ENCODE results near the genes RELA, KAT5, RIN1 and MRPL11.

DNA sequence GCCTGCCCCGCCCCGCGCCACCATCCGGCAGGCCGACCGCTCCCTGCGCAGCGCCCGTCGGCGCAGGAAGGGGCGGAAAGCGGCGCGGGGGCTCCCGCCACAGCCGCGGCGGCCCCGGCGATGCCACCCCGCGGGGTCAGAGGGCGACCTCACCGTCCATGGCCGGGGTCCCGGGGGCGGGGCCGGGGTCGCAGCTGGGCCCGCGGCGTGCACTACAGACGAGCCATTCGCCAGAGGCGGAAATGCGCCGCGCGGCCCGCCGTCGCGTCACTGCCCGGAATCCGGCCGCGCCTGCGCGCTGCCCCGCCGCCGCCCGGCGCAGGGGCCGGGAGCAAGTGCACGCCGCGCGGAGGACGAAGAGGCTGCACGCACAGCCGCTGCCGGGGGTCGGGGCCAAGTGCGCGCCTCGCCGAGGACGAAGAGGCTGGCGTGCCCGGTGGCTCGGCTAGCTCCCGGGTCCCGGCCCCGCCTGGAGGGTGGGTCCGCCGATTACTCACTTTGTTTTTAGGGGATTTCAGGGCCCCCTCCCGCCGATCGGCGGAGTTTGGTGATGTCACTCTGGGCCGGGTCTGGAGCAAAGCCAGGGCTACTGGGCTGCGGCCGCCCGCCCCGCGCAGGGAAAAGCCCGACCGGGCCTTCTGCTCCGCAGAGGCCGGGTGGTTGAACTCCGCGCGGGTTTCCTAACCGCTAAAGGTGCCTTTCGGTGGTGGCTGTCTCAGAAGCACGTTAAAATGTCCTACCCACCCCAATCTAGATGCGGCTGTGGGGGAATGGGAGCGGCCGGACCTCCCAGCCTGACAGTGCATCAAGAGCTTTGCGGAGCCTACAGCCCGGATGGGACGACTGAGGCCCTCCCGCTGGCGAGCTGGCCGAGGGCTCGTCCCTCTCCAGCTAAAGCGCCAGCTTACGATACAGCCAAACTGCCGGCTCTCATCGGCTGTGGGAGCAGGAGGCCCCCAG is at the start of gene RELA:
RELA (minus strand) TSS at position 244 of the 960 bp plus-strand sequence.
- PRO-cap = unidirectional peak, plus-strand start at position 50 of the sequence; bidirectional peak, plus-strand start at position 356 of the sequence, minus-strand start at position 272 of the sequence
- RRBS, 2 experiments = 1 to 2% methylated on average over 69 to 74 of the region's 112 CpGs

- PRO-cap = bidirectional peak, plus-strand start at chr11:65712252, minus-strand start at chr11:65712223
- RRBS, 2 experiments = 0 to 3% methylated on average over 2 to 10 of the region's 64 CpGs
Observed at GRCh38 chr11:65711973-65713176, at the start of gene KAT5. Gene KAT5 (plus strand): TSS chr11:65712252.

GRCh38 chr11:65713839-65714402 is 1.9 kb downstream of the KAT5 start:
- PRO-cap = no peak
- RRBS, 2 experiments = no CpG with 5 or more reads among the region's 9 CpGs

- PRO-cap = no peak
- RRBS, 2 experiments = no CpG with 5 or more reads among the region's 23 CpGs
Observed at GRCh38 chr11:65813997-65815101, 19.4 kb upstream of the SNX32 start.

DNA sequence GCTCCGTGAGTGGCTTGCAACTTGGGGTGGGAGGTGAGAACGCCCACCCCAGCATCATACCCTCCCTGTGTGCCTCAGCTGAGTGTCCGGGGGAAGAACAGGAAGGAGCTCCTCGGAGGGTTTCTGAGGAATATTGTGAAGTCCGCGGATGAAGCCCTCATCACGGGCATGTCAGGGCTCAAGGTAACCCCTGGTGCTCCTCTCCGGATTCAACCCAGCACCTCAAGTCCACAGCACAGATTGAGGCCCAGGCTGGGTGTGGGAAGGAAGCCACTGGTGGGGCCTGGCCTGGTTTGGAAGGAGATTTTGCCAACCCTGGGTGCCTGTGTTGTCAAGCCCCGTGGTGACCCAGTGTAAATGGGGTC is 7.3 kb downstream of the CFL1 start:
- PRO-cap = no peak
- RRBS, 2 experiments = 93% methylated on average over 3 of the region's 9 CpGs; no CpG with 5 or more reads in 1 of the 2 experiments

- PRO-cap = no peak
- RRBS, 2 experiments = 100% methylated on average over 2 of the region's 7 CpGs
Observed at GRCh38 chr11:65853755-65854576, 4.0 kb downstream of the CFL1 start.

DNA sequence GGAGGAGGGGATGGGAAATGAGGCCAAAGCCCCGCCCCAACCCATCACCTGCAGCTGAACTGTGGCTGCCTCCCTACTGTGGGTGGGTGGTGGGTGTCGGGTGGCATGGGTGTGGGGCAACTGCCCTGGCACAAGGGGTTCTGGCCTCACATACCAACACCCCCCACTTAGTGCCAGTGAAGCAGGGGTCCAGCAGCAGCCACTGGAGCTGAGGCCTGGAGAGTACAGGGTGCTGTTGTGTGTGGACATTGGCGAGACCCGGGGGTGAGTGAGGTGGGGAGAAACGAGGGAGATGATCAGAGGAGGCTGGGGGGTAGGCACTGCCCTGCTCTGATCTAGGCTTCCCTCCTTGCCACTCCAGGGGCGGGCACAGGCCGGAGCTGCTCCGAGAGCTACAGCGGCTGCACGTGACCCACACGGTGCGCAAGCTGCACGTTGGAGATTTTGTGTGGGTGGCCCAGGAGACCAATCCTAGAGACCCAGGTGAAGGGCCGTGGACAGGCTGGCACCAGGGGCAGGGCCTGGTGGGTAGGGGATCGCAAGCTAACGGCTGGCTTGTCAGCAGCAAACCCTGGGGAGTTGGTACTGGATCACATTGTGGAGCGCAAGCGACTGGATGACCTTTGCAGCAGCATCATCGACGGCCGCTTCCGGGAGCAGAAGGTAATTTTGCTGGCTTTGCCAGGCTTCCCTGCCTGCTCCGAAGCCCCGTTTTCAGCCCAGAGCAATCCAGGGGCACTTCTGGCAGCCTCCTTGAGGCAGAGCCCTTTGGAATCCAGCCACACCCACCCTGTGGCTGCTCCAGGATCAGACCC is 3.2 kb downstream of the MUS81 start:
- PRO-cap = no peak
- RRBS, 2 experiments = no CpG with 5 or more reads among the region's 24 CpGs

- PRO-cap = bidirectional peak, plus-strand start at chr11:65899478, minus-strand start at chr11:65899333
- RRBS, 2 experiments = 1 to 3% methylated on average over 22 to 42 of the region's 93 CpGs
Observed at GRCh38 chr11:65899042-65900051, 841 bp downstream of the FOSL1 start.

DNA sequence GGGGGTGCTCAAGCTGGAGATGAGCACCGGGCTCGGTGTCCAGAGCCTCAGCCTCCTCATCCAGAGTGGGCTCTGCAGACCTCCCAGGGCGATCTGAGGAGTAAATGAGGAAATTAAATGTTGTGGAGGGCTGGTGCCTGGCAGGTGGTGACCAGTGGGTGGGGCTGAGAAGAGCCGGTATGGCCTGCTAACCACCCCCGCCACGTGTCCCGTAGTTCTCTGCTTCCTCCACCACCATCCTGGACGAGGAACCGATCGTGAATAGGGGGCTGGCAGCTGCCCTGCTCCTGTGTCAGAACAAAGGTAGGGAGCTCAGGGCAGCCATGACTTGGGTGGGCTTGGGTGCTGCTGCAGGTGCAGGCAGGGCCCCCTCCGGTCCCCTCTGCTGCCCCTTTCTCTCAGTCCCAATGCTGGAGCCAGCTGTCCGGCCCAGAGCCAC is 15.3 kb downstream of the SART1 start:
- PRO-cap = no peak
- RRBS, 2 experiments = 40 to 79% methylated on average over 1 of the region's 12 CpGs

DNA sequence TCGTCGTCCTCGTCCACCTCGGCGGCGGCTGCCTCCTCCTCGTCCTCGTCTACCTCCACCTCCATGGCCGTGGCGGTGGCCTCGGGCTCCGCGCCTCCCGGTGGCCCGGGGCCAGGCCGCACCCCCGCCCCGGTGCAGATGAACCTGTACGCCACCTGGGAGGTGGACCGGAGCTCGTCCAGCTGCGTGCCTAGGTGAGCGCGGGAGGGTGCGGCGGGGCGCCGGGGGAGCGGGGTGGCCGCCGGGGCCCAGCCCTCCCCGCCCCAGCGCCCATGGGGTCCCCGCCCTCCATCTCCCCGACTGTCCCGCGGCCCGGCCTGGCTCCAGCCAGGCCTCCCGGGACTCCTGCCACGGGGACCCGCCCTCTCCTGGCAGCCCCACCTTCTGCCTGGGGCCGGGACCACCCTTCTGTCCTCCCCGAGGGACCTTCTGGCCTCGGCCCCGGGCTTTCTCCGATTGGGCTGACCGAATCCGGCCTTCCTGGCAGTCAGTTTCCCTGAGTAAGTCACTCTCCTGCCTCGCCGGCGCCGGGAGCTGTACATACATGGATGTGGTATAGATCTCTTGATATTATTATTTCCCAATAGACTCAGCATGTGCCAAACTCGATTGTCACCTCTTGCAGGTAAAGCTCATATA is 696 bp downstream of the PACS1 start:
- PRO-cap = no peak
- RRBS, 2 experiments = 2 to 4% methylated on average over 26 of the region's 53 CpGs

DNA sequence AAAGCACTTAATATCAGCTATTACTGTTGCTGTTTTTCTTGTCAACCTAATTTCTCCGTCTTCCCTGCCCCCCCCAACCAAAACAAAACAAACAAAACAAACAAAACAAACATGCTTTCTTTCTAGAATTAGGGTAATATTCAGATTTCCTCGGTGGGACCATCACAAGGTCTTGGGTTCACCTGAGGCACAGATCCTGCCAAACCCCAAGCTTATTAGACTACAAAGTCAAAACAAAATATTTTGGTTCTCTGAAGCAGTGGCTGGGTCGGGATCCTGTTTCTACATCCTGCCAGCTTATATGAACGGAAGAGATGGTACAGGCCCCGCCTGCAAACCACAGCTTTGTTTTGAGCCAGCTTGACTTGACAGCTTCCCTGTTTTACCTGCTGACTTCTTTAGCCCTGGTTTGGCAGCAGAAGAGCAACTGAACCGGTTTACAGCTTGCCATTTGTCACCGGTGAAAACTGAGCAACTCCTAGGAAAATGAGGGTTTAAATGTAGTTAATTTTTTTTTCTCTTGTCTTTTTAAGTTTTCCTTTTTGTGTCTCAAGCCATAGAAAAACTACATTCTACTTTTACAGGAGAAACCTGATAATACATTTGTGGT is 11.4 kb downstream of the PACS1 start:
- PRO-cap = no peak
- RRBS, 2 experiments = no CpG with 5 or more reads among the region's 7 CpGs

- PRO-cap = no peak
- RRBS, 2 experiments = no CpG with 5 or more reads among the region's 5 CpGs
Observed at GRCh38 chr11:66111978-66112318, 41.9 kb downstream of the PACS1 start.

- PRO-cap = no peak
- RRBS, 2 experiments = no CpG with 5 or more reads among the region's 7 CpGs
Observed at GRCh38 chr11:66190672-66191318, 66.7 kb upstream of the KLC2 start.

- PRO-cap = no peak
- RRBS, 2 experiments = no CpG with 5 or more reads among the region's 9 CpGs
Observed at GRCh38 chr11:66216289-66216881, 41.1 kb upstream of the KLC2 start.

DNA sequence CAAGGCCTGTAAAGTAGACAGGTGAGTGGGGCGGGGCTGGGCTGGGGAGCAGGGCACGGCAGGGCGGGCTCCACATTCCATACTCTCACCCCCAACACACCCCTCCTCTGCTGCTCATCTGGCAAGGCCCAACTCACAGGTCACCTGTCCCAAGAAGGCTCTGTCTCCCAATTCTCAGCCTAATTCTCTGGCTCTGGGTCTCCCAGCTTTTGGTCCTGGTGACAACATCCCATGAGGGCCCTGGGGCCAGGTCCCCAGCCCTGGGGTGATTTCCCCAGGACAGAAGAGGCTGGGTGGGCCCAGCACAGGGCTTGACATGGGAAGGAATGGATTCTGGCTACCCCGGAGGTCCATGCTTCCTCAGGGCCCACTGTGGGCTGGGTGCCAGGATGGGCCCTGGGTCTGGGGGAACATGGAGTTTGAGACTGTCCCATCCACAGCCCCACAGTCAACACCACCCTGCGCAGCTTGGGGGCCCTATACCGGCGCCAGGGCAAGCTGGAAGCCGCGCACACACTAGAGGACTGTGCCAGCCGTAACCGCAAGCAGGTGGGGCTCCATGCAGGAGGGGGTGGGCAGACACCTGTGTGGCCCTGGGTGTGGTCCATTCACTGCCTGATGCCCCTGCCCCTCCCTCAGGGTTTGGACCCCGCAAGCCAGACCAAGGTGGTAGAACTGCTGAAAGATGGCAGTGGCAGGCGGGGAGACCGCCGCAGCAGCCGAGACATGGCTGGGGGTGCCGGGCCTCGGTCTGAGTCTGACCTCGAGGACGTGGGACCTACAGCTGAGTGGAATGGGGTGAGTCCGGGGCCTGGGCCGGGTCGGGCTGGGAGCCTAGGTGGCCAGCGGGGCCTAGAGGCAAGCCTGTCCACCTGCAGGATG is 3.0 kb upstream of the RAB1B start:
- PRO-cap = no peak
- RRBS, 2 experiments = 89 to 94% methylated on average over 5 to 8 of the region's 24 CpGs

GRCh38 chr11:66278318-66279354 is 661 bp downstream of the CNIH2 start:
- PRO-cap = no peak
- RRBS, 2 experiments = 3% methylated on average over 11 to 20 of the region's 56 CpGs

DNA sequence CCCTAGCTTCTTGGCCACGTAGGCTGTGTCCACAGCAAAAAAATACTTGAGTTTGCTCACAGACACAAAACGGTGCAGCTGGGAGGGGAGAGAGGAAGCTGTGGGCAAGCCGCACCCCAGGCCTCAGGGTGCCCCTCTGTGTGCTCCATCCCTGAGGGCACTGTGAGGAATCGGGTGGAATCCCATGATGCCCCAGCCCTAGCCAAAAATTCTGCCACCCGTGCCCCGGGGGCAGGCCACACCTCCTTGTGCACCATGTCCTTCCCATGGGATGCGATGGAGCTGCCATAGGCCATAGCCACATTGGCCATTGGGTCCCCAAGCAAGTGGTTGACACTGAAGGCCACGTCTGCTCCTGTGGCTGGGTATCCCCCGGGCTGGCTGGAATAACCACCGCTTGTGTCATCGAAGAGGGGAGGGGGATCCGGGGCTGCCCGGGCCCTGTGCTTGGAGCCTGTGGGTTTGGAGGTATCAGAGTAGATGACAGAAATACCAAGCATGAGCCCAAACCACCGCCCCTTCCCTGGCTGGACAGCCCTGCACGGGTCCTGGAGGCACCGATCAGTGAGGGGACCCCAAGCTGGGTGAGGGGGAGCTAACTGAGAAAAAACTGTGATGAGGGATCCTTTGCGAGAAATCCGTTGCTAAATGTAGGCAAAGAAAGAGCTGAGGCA is 967 bp downstream of the YIF1A start:
- PRO-cap = no peak
- RRBS, 2 experiments = 33 to 46% methylated on average over 3 to 4 of the region's 18 CpGs

GRCh38 chr11:66335958-66336896 is at the start of gene RIN1:
Gene RIN1 (minus strand): TSS chr11:66336434.
- PRO-cap = unidirectional peak, minus-strand start at chr11:66336585
- RRBS, 2 experiments = 2 to 3% methylated on average over 12 of the region's 35 CpGs

DNA sequence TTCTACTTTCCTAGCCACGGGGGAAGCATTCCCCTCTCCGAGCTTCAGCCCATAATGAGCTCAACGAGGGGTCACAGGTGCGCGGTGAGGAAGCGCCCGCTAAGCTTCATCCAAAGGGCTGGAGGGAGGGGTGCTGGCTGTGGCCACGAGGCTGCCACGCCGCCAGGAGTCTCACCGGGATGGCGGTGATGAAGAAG is 593 bp downstream of the SLC29A2 start:
- PRO-cap = no peak
- RRBS, 2 experiments = no CpG with 5 or more reads among the region's 12 CpGs

GRCh38 chr11:66437810-66438919 is at the start of gene MRPL11:
Gene MRPL11 (minus strand): TSS chr11:66438848.
- PRO-cap = no peak
- RRBS, 2 experiments = 3% methylated on average over 6 of the region's 44 CpGs; no CpG with 5 or more reads in 1 of the 2 experiments